Mammary microvascular endothelial cell (primary cell): ENCODE data around the genes GPD2 and PKP4.

DNA sequence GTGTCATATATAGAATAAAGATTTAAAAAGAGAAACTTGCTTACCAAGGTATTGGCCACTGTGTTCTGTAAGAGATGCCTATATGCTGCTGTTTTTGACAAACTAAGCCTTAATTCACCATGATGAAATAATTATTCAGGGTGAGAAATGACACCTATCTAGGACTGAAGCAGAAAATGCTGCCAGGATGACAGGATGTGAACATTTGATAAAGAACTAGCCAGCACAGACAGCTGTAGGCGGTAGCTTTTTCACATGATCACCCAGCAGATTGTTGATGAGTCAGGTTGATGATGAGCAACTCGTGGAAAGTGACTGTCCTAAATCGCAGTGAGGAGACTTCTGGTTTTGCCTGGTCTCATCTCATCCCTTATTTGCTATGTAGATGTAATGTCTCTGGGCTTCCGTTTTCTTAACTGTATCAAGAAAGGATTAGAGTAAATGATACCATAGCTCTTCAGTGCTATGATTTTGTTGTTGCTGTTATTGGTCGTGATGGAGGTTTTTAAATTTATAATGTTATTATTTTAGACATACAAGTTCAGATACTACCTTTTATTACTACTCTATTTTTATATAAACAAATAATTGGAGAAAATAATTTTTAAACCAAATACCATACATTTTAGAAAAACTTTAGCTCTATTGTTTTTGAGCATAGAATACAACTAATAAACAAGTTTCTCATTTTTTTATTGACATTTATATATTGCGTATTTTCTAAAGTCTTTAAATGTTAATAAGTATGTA lies 144.0 kb downstream of the PRPF40A start:
- RAMPAGE, long total RNA = no peak

DNA sequence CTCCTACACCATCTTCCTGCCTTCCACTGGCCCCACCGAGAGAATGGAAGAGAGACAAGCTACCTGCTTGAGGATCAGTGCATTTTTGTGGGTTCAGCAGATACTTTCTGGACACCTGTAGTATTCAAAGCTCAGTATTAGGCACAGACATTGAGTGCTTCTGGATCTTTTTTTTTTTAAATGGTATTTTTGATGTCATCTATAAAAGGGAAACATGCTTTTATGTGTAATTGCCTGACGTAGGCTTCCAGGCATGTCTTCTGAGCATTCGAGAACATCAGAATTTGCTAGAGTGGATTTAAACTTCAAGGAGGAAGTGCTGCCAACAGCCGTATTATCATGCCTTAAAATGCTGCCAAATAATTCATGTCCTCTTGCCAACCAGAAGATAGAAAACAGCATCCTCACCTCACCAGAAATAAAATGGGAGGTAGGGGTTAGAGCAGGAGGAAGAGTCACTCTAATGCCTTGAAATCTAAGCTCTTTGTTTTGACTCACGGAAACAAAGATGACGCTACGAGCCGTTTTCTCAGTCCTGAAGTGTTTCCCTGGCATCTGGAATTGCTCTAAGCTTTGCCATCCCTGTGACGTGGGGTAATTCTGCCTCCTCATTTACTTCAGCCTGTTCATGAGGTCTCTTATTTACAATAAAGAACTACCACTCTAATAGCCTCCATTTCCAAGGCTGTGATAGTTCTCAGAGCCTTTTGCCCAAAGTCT lies 97.2 kb downstream of the PRPF40A start:
- RAMPAGE, long total RNA = no peak

GRCh38 chr2:152626177-152626765 lies 91.0 kb downstream of the PRPF40A start:
- RAMPAGE, long total RNA = no peak

GRCh38 chr2:152639854-152640180 lies 77.4 kb downstream of the PRPF40A start:
- RAMPAGE, long total RNA = no peak

DNA sequence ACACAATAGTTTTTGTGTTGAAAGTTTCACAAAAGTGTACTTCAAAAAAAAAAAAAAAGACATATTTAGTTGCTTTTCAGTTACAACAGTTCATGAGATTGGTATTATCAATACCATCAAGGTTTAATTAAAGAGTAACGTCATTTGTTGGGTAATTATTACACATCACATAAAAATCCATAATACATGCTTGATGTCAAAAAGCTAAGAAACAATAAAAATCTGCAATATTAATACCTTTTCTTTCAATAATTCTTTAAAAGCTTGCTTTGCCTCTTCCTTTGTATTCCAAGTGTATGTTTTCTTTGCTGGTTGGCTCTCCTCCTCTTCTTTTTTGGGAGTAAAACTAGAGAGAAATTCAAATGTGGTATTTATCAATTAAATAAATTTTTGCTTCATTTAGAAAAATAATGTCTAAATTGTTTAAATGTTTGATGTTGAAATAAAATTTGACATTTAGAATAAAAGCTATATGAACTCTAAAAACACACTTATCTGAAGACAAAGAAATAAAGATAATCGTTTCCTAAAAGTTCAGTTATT lies 43.8 kb downstream of the PRPF40A start:
- RAMPAGE, long total RNA = no peak

DNA sequence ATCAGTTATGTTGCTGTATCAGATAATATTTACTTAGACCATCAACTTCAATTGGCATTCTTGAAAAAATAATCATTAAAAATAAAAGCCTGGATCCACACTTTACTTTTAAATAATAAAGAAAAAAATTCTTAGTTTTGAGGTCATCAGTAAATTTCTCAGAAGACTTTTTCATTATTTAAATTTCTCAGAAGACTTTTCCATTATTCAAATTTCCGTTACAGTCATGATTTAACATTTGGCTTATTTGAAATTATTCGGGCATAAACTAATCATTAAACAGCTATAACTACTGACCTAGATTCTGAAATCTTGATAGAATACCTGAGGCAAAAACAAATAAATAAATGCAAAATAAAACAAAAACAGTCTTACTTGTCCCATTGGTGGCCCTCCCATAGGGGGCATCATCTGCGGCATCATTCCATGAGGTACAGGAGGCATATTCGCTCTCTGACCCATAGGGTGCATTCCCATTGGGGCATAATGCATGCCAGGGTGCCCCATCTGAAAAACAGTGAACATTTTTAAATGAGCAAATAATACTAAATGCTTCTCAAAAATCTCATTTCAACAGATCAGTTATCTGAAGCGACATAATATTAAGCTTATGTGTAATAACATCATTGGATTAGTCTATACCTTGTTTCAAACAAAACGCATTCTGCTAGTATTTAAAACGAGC lies 1.5 kb downstream of the PRPF40A start:
- RAMPAGE, long total RNA = no peak

DNA sequence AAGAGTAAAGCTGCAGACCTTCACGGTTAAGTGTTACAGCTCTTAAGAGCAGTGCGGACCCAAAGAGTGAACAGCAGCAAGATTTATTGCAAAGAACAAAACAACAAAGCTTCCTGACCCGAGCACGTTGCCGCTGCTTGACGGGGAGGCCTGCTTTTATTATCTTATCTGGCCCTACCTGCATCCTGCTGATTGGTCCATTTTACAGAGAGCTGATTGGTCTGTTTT lies 85.9 kb downstream of the ARL6IP6 start:
- RAMPAGE, long total RNA = no peak

DNA sequence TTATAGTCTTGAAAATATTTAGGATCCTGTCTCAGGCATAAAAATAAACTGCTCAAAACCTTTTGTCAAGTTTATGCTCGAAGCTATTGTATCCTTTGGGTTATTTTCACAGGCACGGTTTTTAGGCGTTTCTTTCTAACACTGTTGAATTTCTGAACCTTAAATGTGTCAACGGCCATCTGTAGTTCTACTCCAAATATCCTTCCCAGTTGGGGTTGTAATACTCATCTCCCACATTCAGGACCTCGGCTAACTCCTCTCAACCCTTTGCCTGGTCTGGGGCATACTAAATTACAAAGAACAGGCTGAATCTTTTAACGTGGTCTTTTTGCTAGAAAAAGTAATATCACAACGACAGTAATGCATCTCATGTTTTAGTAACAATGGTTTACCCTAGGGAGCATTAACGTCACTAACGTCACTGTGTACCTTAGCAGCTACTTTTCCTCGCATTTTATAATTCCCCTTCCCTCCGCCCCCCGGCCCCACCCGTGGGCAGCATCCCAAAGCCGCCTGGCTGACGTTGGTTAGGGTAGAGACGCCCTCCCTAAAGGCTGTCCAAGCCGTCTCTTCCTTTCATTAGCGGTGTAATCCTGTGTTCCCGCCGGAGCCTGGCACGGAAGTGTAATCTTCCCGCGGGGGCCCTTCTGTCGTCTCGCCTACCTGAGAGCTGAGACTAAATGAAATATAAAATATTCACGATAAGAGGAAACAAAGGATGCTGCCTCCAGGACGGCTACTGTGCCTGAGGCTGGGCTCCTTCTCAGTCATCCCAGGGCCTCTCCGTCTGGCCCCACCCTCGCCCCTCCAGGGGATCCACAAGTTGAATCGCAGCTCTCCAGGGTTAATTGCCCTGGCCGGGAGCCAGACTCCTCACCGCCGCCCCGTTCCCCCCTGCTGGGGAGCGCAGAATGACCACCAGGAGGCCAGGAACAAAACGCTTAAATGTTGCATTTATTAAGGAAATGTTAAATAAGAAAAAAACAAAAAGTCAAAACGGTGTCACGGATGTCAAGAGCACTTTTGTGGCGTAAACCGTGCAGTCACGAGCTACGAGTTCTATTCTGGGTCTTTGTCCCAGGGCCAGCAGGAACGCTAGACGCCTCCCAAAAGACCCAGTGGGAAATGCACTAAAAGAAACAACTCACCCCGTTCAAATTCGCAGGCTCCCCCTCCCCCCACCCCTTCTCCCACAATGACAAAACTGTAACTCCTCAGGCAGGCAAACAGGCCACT lies 1.7 kb downstream of the RPRM start:
- RAMPAGE, long total RNA = no peak

DNA sequence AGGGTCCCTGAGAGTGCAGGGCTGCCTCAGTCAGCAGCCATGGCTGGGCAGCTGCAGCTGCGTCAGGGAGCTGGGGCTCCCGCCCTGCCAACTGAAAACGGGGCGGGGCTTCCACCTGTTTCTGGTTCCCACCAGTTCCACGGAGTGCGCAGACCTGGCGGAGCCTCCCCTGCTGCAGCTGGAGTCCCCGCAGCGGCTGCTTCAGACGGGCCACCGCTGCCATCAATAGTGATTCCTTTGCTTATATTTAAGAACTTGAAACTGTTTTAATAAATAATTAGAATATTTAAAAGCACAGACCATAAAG lies 30.6 kb upstream of the RPRM start:
- RAMPAGE, long total RNA = no peak

DNA sequence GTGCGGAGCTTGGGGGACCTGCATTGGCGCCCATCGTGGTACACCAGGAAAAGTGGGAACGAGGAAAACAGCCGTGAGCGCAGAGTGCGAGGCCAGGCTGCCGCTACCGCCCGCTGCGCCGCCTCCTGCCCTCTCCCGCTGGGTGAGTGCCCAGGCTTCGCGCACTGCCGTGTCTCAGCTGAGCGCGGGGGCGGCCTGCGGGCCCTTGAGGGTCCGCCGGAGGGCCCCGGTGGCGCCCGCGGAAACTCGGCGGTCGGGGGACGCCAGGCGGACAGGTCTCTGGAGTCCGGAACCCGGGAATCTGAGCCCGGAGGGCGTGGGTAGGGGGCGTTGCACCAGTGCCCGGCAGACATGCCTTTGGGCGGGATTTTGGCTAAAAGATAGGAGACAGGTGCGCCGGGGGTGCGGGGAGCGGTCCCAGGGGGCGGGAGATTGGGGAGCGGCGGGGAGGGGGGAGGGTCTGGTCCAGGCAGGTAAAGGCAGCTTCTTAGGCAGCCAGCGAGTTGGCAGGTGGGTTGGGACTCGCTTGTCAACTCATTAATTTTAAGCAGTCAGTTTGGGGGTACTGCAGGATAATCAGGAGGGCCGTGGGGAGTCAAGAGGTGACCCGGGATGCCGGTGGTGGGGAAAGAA lies 546 bp upstream of the KCNJ3 start:
- RAMPAGE, long total RNA = no peak

- RAMPAGE, long total RNA = no peak
Observed at GRCh38 chr2:155475529-155475978, 777.1 kb downstream of the KCNJ3 start.

GRCh38 chr2:156338560-156339328 lies 6.2 kb upstream of the NR4A2 start:
- RAMPAGE, long total RNA = no peak

GRCh38 chr2:156340109-156340816 lies 7.7 kb upstream of the NR4A2 start:
- RAMPAGE, long total RNA = no peak

- RAMPAGE, long total RNA = start-site peak on the plus strand at chr2:156436361-156436414, 220 and 67 reads in 2 replicates
Observed at GRCh38 chr2:156436042-156436735, at the start of gene GPD2. Gene GPD2, plus strand, starts transcription at chr2:156436379.

GRCh38 chr2:157500917-157501453 lies 57.1 kb upstream of the CYTIP start:
- RAMPAGE, long total RNA = no peak

- RAMPAGE, long total RNA = no peak
Observed at GRCh38 chr2:158456515-158457240, at the start of gene PKP4. Gene PKP4, plus strand, starts transcription at chr2:158456952.

DNA sequence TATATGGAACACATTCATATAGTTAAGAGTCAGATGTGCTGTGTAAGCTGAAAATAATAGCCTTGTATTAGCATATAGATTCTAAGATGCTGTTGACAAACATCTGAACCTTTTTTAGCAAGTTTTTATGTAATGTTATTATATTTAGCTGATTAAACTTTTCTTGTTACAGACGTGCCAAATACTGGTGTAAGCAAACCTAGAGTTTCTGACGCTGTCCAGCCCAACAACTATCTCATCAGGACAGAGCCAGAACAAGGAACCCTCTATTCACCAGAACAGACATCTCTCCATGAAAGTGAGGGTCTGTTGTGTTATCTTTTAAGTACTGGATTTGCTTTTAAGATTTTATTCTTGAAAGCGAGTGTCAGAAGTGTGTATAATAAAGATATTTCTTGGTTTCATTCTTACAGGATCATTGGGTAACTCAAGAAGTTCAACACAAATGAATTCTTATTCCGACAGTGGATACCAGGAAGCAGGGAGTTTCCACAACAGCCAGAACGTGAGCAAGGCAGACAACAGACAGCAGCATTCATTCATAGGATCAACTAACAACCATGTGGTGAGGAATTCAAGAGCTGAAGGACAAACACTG lies 164.2 kb downstream of the PKP4 start:
- RAMPAGE, long total RNA = no peak

DNA sequence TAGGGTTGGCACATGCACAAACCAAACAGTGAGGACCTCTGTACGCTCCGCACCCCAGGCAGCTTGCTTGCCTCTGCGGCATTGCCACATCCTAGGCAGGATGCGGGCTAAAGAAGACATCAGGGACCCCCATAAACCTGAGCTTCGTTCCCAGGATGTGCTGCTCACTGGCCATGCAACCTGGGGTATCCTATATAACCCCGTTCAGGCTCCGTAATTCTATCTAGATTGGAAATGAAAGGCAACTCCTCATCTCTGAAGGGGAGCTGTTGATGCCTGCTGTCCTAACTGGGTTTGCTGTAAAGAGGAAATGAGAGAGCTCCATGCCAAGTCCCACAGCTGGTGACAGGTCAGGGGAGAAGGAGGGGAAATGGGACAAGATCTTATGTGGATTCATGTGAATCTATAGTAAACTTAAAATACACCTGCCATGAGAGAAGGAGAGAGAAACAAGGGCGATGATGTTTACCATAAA lies 128.0 kb upstream of the DAPL1 start:
- RAMPAGE, long total RNA = no peak

DNA sequence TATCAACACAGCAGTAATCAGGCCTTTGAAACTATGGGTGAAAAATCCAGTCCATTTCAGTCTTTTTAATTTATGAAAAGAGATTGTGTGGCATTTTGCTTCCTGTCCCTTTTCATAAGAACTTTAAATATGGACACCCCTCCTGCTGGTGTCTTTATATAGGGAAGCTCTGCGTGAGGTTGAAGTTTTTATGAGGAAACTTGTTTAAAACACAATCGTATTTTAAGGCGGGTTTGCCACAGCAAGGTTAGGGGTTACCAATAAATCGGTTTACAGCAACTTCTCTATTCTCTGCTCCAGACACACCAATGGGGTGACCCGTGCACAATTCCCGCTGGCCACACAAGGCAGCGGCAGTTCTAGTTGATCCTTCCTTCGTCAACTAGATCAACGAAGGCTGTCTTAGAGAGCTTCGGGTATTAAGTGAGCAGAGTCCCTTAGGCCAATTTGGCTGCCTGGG lies 1.2 kb upstream of the TANC1 start:
- RAMPAGE, long total RNA = no peak

- RAMPAGE, long total RNA = no peak
Observed at GRCh38 chr2:159164468-159164955, 122.0 kb downstream of the WDSUB1 start.